Transverse colon (tissue), 4 donors: ENCODE measurements around a stretch of chr16.

DNA sequence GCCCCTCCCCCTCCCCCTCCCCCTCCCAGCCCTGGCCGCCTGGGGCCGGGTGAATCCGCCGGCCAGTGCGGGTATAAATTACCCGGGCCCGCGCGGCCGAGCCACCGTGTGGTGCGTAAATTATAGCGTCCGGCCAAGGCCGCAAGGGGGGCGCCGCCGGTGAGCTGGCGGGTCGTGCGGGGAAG, 1.9 kb upstream of the GSE1 start:
- PRO-cap = no peak
- RAMPAGE, long total RNA, 4 experiments = start-site peak on the plus strand in 1 of 4 experiments, centred at position 88 of the sequence, 17 reads per replicate

GRCh38 chr16:85673767-85674447, 14.8 kb downstream of the GINS2 start:
- PRO-cap = no peak
- RAMPAGE, long total RNA, 4 experiments = no peak in any of the 4 experiments

DNA sequence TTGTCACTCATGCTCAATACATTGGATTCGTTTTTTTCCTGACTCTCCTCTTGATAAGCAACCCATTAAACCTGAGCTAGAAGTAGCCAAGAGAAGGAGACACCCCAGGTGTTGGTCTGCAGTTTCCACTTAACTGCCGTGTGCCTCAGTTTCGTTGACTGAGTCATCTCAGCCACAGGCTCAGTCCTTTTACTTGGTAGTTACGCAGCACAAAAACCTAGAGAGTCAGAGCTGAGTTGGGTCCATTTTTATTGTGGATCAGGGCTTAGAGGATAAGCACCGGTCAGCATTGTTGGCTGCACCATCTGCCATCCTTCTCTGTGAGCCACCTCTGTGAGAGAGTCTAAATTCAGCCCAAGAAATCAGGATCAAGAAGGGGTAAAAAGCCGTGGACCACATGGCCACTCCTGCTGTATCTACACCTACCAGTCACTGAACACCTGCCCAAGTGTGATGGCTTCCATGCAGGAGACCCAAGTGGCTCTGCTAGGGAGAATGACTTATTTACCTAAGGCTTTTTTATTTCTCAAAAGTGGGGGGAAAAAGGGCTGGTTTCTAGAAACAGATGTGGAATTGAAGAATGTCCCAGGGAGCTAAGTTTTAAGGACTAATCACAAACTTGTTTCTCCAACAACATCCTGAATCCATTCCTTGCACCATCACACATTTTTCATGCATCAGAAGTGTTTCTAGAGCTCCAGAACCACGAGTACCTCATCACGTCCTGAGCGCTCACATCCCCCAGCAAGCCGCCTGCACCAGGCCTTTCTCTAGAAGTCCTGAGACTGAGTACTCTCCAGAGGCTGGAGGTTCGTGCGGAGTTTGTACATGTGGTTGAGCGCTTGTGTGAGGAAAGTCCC, 11.1 kb downstream of the GINS2 start:
- PRO-cap = no peak
- RAMPAGE, long total RNA, 4 experiments = no peak in any of the 4 experiments

GRCh38 chr16:85752707-85753657, 2.1 kb upstream of the C16orf74 start:
- PRO-cap = no peak
- RAMPAGE, long total RNA, 4 experiments = no peak in any of the 4 experiments

GRCh38 chr16:85801078-85801388, 1.5 kb downstream of the COX4I1 start:
- PRO-cap = no peak
- RAMPAGE, long total RNA, 4 experiments = start-site peak on the plus strand in 3 of 4 experiments, at chr16:85801208-85801276 at its widest, 334 to 637 reads per replicate

DNA sequence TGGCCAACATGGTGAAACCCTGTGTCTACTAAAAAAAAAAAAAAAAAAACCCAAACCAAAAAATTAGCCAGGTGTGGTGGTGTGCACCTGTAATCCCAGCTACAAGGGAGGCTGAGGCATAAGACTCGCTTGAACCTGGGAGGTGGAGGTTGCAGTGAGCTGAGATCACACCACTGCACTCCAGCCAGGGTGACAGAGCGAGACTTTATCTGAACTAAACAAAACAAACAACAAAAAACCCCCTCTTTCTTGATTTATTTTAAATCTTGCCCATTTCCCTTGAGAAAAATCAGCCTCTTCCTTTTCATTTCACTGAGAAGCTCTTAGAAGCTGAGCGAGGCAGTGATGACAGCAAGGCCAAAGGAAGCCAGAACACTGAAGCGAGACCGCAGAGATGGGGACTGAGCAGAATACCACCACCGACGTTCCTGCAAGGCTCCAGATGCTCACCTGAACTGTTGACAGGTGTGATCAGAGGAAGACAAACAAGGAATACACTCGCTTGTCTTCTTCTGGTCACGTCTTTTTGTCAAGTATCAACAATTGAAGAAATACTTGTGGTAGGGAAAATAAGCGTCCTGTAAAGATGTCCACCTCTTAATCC, 30.5 kb upstream of the IRF8 start:
- PRO-cap = no peak
- RAMPAGE, long total RNA, 4 experiments = no peak in any of the 4 experiments

DNA sequence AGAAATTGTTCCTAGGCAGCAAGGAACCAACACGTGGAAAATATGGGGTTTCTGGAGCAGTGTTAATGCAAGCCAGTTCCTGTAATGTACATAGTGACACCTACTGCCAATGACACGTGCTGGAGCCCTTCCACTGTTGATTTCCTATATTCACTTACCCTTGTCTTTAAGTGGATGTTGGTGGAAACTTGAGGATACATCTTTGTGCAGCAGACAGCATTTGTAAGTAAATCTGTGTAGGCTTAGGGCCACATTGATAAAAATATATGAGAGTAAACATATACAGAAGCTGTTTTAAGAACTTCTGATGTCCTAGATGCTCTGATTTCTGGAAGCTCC, 1.5 kb upstream of the IRF8 start:
- PRO-cap = unidirectional peak, plus-strand start at position 169 of the sequence
- RAMPAGE, long total RNA, 4 experiments = no peak in any of the 4 experiments

GRCh38 chr16:85906230-85906776, 7.3 kb downstream of the IRF8 start:
- PRO-cap = no peak
- RAMPAGE, long total RNA, 4 experiments = no peak in any of the 4 experiments

GRCh38 chr16:85931938-85932647, 33.1 kb downstream of the IRF8 start:
- PRO-cap = no peak
- RAMPAGE, long total RNA, 4 experiments = no peak in any of the 4 experiments

DNA sequence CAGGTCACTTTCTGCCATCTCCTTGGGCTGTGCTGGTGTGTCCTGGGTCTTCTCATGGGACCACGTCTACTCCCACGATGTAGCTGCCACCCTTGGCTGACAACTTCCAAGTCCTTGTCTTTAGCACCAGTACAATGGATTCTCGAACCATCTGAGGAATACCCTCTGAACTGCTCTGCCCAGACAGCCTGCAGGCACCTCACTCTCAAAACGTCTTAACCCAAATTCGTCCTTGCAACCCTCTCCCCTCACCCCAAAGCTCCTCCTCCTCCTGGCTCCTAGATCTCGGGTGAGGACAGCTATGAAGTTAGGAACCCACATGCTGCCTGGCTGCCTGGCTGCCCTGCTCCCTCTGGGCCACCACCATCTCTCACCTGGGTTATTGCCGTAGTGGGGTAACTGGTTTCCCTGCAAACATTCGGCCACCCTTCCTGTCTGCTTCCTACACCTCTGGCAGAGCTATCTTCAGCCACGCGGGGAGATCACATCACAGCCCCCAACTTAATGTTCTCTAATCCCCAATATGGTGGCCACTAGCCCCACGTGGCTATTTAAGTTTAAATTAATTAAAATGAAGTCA, 47.3 kb downstream of the IRF8 start:
- PRO-cap = no peak
- RAMPAGE, long total RNA, 4 experiments = no peak in any of the 4 experiments

GRCh38 chr16:85988712-85989366, 89.9 kb downstream of the IRF8 start:
- PRO-cap = no peak
- RAMPAGE, long total RNA, 4 experiments = no peak in any of the 4 experiments

GRCh38 chr16:86200640-86201086, 301.7 kb downstream of the IRF8 start:
- PRO-cap = no peak
- RAMPAGE, long total RNA, 4 experiments = no peak in any of the 4 experiments

GRCh38 chr16:86287802-86288419, 222.4 kb upstream of the FOXF1 start:
- PRO-cap = bidirectional peak, plus-strand start at chr16:86288082, minus-strand start at chr16:86287975
- RAMPAGE, long total RNA, 4 experiments = no peak in any of the 4 experiments

DNA sequence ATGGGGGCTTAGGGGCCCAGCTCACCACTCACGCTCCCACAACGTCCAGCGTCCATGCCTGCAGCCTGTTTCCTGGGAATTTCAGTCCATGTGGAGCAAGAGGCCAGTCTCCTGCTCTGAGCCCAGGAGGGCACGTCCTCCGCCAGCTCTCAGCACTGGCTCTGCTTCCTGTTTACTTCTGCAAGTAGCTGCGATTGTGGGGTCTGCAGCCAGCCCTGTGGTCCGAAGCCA, 209.3 kb upstream of the FOXF1 start:
- PRO-cap = unidirectional peak, minus-strand start at position 157 of the sequence
- RAMPAGE, long total RNA, 4 experiments = no peak in any of the 4 experiments

- PRO-cap = no peak
- RAMPAGE, long total RNA, 4 experiments = no peak in any of the 4 experiments
These were observed 169.2 kb upstream of the FOXF1 start for GRCh38 chr16:86341110-86341501.

- PRO-cap = no peak
- RAMPAGE, long total RNA, 4 experiments = no peak in any of the 4 experiments
These were observed 164.8 kb upstream of the FOXF1 start for GRCh38 chr16:86345469-86346016.

DNA sequence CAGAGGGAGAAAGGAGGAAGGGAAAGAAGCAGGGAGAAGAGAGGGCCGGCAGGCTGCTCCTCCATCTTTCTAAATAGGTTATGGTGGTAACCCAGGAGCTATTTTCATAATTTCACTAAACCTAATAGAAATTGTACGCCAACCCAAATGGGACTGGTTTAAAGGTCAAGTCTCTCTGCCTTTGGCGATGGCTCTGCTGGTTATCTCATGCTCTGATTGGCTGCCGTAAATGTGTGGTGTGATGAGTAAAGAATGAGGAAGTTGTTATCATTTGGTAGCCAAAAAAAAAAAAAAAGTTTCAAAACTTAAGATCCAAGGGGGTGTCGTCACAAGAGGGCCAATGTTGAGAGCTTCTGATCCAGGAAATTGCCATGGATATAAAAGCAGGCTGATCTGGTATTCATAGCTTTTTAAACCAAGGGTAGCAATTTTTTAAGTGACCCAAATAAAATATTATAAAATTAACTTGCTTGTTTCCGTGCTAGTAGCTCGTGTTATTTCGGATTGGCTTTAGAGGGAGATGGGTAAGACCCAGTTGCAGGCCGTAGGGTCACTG, 126.5 kb upstream of the FOXF1 start:
- PRO-cap = no peak
- RAMPAGE, long total RNA, 4 experiments = no peak in any of the 4 experiments

- PRO-cap = no peak
- RAMPAGE, long total RNA, 4 experiments = no peak in any of the 4 experiments
These were observed 32.6 kb upstream of the FOXF1 start for GRCh38 chr16:86477462-86478345.

DNA sequence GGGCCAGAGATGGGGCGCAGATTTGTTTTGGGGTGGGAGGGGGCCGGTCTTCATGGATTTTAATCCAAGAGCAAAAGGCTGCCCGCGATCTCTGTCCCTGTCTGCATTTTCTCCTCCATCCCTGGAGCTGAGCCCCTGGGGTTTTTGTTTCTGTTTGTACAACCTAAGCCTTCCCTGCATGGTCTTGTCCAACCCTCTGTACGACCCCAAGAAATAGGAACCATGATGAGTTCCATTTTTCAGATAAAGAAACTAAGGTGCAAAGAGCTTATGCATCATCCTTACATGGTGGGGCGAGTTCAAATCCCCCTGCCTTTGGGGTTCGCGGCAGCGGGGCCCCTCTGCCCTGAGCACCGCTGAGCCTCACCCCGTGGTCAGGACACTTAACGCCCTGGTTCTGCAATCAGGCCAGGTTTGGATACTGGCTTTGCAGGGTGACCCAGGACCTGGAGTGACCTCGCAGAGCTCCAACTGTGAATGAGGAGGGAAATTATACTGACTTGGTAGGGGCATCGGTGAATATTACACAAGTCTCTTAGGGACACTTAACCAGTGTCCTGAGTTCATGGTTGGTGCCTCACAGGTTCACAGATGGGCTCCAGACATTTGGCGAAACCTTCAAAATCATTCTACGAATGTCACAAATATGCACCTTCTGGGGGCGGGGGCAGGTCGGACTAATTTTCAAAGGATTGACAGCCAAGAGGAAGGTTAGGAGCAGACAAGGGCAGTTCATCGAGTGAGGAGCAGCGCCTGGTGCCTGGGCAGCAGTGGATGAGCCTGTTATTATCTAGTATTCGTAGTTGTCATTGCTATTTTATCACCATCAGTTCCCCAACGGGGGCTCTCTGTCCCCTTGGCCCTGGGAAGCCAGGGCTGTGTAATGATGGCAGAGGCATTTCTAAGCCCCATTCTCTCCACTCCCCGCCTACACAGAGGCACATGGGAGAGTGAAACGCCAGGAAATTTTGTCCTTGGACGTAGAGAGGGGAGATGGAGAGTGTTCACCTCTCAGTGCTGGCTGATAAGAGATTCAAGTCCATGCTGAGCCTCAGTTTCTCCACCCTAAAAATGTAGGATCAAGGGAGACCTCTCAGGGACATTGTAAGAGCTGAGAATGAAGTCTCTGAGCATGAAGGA, 4.0 kb upstream of the FOXF1 start:
- PRO-cap = bidirectional peak, plus-strand start at position 552 of the sequence, minus-strand start at position 479 of the sequence
- RAMPAGE, long total RNA, 4 experiments = start-site peak on the minus strand in 1 of 4 experiments, centred at position 436 of the sequence, 8 reads per replicate

DNA sequence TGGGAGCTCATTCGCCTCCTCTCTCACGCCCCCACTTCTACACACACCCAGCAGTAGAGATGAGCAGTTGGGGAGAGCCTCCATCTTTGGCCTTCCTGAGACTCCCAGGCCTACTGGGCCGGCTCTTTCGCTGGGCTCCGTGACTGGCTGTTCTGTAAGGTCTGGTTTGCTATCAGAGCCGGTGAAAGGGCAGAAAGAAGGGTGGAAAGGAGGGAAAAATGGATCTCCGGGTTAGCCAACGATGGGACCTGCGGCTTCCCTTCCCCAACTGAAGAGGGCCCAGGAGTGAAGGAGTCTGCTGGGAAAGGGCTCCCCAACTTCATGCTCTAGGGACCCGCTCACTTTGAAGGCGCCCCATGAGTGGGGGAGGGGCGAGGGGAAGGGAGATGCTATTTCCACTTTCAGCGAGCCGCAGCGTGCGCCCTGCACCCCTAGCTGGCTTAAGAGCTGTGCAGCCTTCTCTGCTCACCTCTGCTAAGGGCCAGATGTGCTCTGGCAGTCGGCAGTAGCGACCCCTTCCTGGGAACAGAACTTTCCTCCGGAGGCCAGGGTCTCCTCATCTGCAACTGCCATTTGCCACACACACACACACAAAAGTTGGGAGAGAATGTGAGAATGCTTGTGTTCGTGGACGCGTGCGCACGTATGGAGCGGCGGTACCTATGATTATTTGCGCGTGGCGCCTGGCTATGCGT, 3.0 kb upstream of the FOXF1 start:
- PRO-cap = no peak
- RAMPAGE, long total RNA, 4 experiments = no peak in any of the 4 experiments